Hepatocyte (in vitro differentiated cells and primary cell): Measurements from ENCODE around the gene ZBTB37.

GRCh38 chr1:171805526-171805756 lies 24.0 kb downstream of the METTL13 start:
- RAMPAGE, long total RNA = no peak
- RRBS = no CpG with 5 or more reads among the region's 3 CpGs

- RAMPAGE, long total RNA = no peak
- RRBS = no CpG with 5 or more reads among the region's 1 CpG
These were observed 164.6 kb downstream of the DNM3 start for GRCh38 chr1:172005795-172006448.

DNA sequence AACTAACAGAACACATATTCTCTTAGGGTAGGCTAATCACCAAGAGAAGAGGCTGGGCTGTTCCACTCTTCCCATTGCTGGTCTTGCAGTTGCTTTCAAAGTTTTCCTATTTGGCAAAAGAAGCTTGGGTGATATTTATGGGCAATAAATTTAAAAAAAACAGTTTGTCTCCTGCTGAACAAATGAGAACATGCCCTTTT lies 284.1 kb downstream of the DNM3 start:
- RAMPAGE, long total RNA = no peak

DNA sequence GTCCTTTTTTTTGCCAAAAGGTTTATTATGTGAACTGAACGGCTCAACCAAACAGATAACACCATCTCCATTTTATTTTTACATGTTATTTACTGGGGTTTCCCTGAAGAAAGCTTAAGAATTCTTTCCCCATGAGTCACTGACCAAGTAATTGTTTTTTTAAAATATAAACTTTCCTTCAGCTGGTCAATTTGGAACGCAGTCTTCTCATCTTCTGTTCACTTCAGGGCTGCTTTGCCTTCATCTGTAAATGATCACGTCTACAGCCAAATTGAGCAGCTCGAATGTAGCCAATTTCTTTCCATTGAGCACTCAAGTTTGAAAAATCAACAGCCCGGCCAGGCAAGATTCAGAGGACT lies 76.7 kb upstream of the C1orf105 start:
- RAMPAGE, long total RNA = no peak
- RRBS = no CpG with 5 or more reads among the region's 5 CpGs

DNA sequence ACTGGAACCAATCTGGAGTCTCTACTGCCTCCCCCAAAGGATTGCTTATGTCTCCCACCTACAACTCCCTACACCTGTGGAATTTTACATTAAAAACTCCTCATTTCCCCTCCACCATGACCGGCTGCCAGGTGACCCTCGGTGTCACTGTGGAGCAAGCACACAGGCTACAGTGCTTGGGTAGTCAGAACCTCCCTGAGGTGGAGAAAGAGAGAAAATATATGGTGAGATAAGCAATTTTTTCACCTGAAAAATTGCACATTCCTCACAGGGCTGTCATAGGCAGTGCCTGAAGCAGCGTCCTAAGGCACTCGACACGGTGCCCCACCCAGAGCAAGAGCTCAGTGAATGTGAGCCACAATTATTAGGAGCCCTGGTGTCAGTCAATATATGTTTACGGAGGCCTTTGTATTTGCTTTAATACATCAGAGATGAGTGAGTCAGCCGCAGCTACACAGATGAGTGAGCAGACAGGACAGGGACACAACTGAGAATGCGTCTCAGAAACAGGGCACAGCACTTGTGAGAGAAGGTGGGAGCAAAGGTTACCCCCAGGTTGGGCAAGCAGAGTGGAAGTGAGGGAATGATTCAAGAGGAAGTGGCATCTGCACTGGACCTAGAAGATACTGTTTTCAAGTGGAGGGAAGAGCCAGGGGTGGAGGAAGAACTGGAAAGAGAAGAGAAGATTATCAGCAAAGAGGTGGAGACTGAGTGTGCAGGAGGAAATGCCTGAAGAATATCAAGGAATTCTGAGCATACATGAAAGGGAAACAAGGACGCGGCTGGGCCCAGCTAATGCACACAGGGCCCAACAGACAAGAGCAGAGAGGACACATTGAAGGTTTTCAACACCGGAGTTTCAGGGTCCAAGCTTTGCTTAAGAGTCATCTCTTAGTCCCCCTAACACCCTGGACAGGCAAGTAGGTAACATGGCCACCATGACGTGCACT lies 5.2 kb upstream of the PIGC start:
- RAMPAGE, long total RNA = no peak
- RRBS = no CpG with 5 or more reads among the region's 12 CpGs

DNA sequence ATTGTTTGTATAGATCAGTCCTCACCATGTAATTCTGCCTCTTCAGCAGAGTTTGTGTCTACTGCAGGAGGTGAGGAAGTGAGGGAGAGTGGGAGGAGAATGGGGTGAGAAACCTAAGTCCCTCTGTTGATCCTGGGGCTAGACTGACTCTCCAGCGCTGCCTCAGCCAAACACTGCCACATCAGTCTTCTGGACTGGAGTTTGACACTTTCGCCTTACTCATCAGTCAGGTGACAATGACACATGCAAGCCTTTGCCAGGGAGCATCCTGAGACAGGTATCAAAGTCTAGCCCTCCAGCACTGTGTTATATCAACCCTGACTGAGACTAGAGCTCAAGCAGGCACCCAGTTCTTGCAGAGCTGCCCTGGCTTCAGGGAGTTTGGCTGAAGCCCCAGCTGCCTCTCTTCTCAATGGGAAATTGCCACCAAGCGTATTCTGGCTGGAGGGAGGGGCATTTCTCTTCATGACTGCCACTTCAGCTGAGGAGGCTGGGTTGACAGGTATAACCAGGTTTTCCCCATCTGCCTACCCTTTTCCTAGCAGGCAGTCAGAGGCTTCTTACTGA lies 33.2 kb upstream of the SUCO start:
- RAMPAGE, long total RNA = no peak
- RRBS = no CpG with 5 or more reads among the region's 3 CpGs

- RAMPAGE, long total RNA = no peak
- RRBS = no CpG with 5 or more reads among the region's 2 CpGs
These were observed 2.1 kb downstream of the FASLG start for GRCh38 chr1:172661024-172661478.

- RAMPAGE, long total RNA = no peak
- RRBS = 67% methylated on average over 1 of the region's 3 CpGs
These were observed 40.4 kb downstream of the FASLG start for GRCh38 chr1:172699249-172699748.

GRCh38 chr1:172949083-172949622 lies 101.6 kb downstream of the TNFSF18 start:
- RAMPAGE, long total RNA = no peak
- RRBS = no CpG with 5 or more reads among the region's 5 CpGs

GRCh38 chr1:173437576-173438111 lies 39.5 kb upstream of the PRDX6 start:
- RAMPAGE, long total RNA = no peak

GRCh38 chr1:173441791-173442448 lies 35.2 kb upstream of the PRDX6 start:
- RAMPAGE, long total RNA = no peak
- RRBS = no CpG with 5 or more reads among the region's 5 CpGs

DNA sequence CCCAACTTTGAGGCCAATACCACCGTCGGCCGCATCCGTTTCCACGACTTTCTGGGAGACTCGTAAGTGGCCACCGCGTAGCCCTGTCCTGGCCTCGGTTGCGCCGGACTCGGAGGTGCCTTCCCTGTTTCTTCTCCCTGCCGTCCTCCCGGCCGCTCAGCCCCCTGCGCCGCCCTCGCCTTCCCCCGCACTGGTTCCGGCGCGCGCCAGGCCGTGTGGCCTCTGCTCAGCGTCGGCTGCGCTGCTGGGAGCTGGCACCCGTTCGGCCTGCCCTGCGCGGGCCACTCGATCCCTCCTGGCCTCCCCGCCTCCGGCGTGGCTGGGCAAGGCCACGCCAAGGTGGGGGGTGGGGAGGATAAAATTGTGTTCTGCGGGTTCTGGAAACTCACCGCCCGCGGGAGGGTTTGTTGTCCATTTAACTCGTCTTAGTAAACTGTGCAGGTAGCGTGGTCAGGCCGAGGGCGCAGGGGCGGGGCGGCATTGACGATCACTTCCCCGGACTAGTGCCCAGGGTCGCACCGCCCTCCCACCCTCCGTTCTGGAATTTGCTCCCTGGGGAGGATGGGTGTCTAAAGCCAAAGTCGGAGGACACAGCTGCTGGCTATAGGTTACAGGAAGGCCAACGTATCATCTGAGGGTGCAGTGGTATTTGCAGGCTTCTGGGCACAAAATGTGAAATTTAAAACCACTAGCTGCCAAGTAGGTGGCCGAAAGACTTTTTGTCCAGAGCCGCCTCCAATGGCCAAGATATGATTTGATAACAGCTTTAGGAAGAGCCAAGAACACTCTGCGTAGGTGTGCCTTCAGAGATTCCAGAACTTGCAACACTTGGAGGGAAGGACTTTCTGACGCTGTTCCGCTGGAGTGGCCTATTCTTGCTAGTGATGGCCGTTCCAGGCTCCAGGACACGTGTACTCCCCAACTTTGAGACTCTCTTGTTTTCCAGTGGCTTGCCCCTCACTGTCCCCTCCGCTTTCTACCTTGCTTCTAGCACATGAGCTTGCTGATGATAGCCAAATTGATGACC lies 609 bp downstream of the PRDX6 start:
- RAMPAGE, long total RNA = no peak
- RRBS = under 1% methylated on average over 11 of the region's 61 CpGs

DNA sequence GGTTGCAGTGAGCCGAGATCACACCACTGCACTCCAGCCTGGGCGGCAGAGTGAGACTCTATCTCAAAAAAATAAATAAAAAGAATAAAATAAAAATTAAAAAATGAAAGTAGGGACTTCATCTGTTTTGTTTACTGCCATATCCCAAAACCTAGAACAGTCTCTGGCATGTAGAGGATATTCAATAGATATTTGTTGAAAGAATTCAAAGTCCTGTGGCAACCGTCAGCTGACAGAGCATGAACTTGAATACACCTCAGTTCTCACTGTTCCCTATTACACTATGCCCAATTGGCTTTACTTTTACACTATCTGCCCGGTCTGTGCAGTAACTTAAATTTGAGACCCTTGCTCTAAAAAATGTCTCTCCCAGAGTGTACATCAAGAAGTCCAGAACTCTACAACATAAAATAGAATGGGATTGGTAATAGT lies 46.2 kb downstream of the PRDX6 start:
- RAMPAGE, long total RNA = no peak
- RRBS = no CpG with 5 or more reads among the region's 4 CpGs

DNA sequence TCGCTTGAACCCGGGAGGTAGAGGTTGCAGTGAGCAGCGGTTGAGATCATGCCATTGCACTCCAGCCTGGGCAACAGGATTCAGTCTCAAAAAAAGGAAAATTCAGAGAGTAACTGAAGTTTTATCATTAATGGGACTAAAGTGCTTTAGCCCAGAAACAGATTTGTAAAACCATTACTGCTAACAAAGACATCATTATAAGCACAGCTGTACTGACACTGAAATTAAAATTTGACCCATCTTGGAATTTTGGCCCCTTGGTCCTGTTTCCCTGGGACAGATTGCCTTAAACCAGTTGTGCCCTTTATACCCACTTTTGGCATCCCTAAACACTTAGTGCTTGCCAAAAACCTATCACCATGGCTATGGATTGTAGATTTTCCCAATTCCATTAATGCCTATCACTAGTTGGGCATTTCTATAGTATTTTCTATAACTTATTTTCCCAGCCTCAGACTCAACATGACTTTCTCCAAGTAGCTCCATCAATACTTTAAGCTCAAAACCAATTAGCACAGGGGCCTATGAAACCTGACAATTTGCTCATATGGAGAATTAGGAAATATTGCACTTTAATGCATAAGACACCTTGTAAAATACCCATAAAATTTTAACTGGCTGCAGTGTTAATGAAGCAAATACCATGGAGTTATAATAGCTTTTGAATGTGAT lies 4.9 kb upstream of the ZBTB37 start:
- RAMPAGE, long total RNA = no peak
- RRBS = no CpG with 5 or more reads among the region's 3 CpGs

DNA sequence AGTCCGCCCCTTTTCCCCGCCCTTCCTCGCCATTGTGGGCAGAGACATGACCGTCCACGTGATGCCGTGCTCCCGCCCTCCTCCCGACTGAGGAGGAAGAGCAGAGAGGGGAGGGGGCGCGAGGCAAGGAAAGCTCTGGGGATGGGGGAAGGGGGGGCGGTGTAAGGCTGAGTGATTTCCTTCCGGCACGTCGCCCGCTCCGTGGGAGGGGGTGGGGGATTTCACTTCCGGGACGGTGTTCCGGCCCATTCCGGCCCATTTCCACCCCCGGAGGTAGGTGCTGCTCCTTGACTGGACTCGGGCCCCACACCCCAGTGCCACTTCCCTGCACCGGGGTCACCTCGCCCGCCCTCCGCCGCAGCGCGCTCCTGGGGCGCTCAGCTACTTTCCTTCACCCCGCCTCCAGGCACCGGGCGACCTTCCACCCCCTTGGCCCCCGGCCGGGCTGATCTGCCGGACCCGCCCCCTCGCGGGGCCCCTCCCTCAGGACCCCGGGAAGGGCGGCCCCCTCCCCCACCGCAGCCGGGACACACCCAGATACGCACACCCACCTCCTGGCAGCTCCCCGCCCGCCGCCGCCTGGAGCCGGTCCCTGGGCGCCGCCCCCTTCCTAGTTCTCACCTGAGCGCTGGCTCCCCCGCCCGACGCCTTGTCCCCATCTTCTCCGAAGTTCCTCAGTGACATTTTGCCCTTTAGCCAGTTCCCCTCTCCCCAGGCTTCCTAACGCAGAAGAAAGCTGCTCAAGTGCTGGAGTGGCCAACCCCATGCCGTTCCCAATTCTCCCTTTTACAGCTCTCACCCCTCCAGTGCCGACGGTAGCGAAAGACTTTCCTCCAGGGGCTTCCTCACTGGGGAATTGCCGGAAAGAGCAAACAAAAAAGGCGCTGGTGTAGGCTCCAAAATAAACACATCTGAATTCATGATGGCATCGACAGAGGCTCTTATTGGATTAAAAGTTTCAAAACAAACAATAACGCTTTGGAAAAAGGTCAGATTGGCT lies at the start of gene ZBTB37:
ZBTB37 (plus strand) TSS at position 248 of the 1,000 bp plus-strand sequence.
- RAMPAGE, long total RNA = no peak
- RRBS = 2% methylated on average over 29 of the region's 65 CpGs

DNA sequence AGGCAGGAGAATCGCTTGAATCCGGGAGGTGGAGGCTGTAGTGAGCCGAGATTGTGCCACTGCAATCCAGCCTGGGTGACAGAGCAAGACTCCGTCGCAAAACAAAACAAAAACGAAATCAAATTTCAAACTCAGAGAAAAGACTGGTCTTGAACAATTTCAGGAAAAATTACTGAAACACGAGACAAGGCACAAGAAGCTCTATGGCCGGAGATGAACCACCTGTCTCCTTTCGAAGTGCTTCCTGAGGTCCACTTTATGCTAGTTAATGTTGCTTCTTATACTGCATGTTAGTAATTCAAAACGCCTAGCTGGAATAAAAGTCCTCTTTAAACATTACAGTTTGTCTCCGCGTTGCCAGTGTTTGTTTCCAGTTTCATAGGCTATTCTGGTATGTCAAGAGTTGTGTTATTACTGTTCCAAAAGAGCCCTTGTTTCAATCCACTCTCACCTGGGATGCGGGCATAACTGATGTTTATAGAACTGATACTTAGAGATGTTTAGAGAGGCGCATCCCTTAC lies 1.2 kb downstream of the RC3H1 start:
- RAMPAGE, long total RNA = no peak
- RRBS = no CpG with 5 or more reads among the region's 14 CpGs

DNA sequence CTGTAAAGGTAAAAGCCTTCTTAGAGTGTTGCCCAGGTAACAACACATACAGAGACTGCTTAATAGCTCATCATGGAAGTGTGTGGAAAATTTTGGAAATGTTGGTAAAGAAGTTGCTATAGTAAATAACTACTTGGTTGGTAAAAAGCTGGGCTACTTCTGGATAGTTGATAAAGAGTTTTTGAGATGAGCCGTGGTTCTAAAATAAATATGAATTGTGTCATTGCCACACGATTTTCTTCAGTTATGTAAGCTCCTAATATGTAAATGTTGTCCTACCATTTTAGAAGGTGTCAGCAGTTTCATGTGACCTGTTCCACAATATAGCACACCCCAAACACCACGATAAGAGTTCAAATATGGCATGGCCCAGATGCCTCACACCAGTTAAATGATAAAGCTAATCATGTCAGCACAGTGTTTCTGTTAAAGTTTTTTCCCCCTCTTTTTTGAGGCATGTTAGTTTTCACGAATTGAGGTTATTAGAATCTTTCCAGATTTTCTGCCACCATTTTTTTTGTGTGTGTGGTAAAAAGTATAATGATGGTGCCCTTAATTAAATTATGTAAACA lies 7.5 kb downstream of the RABGAP1L start:
- RAMPAGE, long total RNA = no peak
- RRBS = no CpG with 5 or more reads among the region's 4 CpGs

- RAMPAGE, long total RNA = no peak
These were observed 186.9 kb upstream of the CACYBP start for GRCh38 chr1:174812688-174813347.

GRCh38 chr1:174999116-174999499 lies 639 bp upstream of the CACYBP start:
- RAMPAGE, long total RNA = no peak
- RRBS = no CpG with 5 or more reads among the region's 23 CpGs

DNA sequence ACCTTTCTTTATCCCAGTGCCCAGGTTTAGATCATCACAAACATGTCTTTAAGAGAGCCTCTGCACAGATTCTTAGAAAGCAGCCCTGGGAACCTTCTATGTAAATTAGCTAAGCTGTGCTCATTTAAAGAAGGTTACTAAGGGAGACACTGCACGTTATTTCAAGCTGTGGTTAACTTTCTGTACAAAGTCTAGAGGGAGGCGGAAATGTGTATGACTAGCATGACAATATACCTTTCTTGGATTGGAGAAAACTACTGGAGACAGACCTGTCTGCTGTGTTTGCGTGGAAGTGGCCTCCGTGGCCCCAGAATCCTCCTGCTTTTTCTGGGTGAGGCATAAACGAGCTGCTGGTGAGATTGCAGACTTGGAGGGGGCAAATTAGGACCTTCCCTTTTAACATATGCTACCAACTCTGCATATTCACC lies 50.6 kb downstream of the KIAA0040 start:
- RAMPAGE, long total RNA = no peak
- RRBS = no CpG with 5 or more reads among the region's 5 CpGs